Right atrium auricular region (tissue), 2 donors: ENCODE measurements around a stretch of chr15.

- PRO-cap = no peak
- RAMPAGE, long total RNA, 2 experiments = no peak in any of the 2 experiments
Observed at GRCh38 chr15:80109705-80110430, 42.9 kb upstream of the FAH start.

GRCh38 chr15:80246261-80246932 is 5.6 kb downstream of the CTXND1 start:
- PRO-cap = bidirectional peak, plus-strand start at chr15:80246644, minus-strand start at chr15:80246504
- RAMPAGE, long total RNA, 2 experiments = no peak in any of the 2 experiments

- PRO-cap = unidirectional peak, minus-strand start at chr15:80405422
- RAMPAGE, long total RNA, 2 experiments = no peak in any of the 2 experiments
Observed at GRCh38 chr15:80405286-80405834, 1.2 kb downstream of the ARNT2 start.

- PRO-cap = no peak
- RAMPAGE, long total RNA, 2 experiments = no peak in any of the 2 experiments
Observed at GRCh38 chr15:80550101-80550835, 144.8 kb upstream of the ABHD17C start.

- PRO-cap = no peak
- RAMPAGE, long total RNA, 2 experiments = no peak in any of the 2 experiments
Observed at GRCh38 chr15:80559041-80559744, 135.9 kb upstream of the ABHD17C start.

- PRO-cap = no peak
- RAMPAGE, long total RNA, 2 experiments = no peak in any of the 2 experiments
Observed at GRCh38 chr15:80584470-80585145, 110.5 kb upstream of the ABHD17C start.

DNA sequence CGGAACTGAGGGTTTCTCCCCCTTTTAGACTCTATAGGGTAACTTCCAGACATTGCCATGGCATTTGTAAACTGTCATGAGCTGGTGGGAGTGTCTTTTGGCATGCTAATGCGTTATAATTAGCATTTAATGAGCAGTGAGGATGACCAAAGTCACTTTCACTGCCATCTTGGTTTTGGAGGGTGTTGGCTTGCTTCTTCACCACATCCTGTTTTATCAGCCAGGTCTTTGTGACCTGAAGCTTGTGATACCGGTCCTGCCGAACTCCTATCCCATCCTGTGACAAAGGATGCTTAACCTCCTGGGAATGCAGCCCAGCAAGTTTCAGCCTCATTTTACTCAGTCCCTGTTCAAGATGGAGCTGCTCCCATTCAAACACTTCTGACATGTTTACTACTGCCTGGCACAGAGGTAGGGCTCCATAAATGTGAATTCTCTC is 15.7 kb upstream of the ABHD17C start:
- PRO-cap = no peak
- RAMPAGE, long total RNA, 2 experiments = no peak in any of the 2 experiments

DNA sequence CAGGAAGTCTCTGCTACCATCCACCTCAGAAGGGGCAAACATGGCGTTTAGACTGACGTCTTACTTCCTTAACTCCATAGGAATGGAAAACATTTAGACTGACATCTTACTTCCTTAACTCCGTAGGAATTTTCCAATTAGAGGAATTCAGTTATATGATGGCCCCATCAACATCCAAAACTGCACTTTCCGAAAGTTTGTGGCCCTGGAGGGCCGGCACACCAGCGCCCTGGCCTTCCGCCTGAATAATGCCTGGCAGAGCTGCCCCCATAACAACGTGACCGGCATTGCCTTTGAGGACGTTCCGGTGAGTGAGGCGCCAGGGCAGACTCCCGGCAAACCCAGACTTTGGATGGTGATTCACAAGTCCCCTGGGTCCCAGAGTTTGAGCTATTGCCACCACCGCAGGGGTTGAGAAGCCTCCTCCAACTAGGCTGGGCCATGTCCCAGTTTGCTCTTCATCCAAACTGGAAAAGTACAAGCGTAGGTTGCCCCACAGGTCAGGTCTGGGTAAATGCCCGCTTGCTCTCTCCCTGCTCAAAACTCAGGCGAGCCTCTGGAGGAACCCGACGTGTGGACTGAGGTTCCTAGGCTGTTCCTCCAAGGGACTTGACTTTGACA is 57.8 kb downstream of the MESD start:
- PRO-cap = no peak
- RAMPAGE, long total RNA, 2 experiments = no peak in any of the 2 experiments

DNA sequence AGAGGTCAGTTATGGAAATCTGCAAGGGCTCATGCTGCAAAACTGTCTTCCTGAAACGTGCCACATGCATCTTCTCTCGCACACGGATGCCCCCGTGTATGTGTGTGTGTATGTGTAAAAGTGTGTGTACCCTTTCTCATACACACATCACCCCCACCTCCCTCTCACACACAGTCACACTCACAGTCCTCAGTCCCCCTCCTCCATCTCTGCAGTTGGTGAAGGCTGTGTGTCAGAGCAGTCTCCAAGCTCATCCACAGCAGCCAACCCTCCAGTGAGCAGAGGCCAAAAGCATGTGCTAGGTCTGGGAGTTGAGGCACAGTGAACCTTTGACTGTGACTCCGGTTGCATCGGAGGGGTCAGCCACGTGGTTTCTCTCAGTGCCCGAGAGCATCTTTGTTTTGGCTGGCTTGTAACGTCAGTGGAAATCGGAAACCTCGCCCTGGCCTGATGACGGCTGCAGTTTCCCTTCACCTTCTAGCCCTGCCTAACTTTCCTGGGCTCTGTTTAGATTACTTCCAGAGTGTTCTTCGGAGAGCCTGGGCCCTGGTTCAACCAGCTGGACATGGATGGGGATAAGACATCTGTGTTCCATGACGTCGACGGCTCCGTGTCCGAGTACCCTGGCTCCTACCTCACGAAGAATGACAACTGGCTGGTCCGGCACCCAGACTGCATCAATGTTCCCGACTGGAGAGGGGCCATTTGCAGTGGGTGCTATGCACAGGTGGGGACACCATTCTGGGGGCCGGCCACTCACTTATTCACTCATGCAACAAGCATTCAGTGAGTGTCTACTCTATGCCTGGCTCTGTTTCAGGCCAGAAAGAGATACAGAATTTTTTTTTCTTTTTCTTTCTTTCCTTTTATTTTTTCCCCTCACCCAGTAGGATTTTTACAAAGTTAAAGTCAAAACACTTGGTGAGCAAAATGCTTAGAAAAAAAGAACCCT is 56.6 kb downstream of the MESD start:
- PRO-cap = bidirectional peak, plus-strand start at position 521 of the sequence, minus-strand start at position 323 of the sequence; unidirectional peak, plus-strand start at position 647 of the sequence
- RAMPAGE, long total RNA, 2 experiments = no peak in any of the 2 experiments

GRCh38 chr15:81005717-81006317 is 5.1 kb downstream of the TLNRD1 start:
- PRO-cap = no peak
- RAMPAGE, long total RNA, 2 experiments = no peak in any of the 2 experiments

DNA sequence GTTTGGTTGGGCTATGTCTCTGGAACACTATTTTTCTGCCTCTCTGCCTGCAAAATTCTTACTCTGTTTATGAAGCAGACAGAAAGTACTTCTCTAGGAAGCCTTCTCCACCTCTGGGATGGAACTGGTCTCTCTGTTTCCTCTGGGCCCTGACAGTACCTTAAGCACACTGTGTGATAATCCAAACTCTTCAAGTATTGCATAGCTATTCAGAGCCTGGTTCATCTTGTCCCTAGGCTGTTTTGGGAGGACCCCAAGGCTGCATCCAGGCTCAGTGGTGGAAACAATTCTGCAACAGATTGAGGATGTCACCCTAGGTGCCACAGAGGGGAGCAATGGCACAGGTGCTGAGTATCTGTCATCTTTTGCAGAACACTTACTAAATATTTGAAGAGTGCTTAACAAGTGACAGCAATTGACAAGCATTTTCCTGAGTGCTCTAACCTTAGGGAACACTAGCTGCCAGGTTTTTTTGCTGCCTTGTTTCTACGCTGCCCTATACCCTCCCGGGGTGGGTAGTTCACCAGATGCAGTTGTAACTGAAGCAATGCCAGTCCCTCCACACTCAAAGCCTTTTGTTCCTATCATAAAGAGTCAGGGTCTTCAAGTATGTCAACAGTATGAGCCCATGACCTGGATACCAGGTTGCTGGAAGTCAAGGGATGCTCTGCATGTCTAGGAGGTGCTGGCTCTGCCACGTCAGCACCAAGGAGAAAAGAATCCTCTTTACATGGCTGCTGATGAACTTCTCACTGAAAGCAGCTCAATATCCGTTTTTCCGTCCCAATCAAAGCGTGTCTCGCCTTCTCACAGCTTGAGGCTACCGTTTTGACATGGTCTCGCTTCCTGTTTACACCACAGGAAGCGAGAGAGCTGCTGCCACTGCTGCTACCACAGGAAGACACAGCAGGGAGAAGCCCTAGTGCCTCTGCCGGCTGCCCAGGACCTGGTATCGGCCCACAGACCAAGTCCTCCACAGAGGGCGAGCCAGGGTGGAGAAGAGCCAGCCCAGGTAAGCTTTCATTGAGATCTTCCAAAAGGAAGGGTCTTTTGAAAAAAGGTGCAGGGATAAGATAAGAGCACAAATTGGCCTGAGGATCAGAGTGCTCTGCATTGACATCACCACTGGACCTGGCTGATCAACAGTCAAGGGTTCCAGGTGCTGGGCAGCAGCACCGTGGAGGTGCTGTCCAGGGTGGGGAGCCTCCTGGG is 27.5 kb downstream of the STARD5 start:
- PRO-cap = bidirectional peak, plus-strand start at position 896 of the sequence, minus-strand start at position 742 of the sequence
- RAMPAGE, long total RNA, 2 experiments = no peak in any of the 2 experiments

DNA sequence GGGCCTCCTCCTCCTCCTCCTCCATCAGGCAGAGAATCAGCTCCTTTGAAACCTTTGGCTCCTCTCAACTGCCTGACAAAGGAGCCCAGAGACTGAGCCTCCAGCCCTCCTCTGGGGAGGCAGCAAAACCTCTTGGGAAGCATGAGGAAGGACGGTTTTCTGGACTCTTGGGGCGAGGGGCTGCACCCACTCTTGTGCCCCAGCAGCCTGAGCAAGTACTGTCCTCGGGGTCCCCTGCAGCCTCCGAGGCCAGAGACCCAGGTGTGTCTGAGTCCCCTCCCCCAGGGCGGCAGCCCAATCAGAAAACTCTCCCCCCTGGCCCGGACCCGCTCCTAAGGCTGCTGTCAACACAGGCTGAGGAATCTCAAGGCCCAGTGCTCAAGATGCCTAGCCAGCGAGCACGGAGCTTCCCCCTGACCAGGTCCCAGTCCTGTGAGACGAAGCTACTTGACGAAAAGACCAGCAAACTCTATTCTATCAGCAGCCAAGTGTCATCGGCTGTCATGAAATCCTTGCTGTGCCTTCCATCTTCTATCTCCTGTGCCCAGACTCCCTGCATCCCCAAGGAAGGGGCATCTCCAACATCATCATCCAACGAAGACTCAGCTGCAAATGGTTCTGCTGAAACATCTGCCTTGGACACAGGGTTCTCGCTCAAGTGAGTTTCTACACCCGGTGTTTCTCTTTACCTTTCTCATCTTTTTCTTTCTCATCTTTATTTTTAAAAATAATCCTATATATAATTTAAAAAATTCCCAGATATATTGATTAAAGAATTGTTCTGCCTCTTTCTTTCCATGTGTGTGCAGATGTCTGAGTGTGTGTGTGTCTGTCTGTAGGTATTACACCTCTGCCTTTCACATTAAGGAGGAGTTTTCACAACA is 23.9 kb downstream of the STARD5 start:
- PRO-cap = no peak
- RAMPAGE, long total RNA, 2 experiments = no peak in any of the 2 experiments

DNA sequence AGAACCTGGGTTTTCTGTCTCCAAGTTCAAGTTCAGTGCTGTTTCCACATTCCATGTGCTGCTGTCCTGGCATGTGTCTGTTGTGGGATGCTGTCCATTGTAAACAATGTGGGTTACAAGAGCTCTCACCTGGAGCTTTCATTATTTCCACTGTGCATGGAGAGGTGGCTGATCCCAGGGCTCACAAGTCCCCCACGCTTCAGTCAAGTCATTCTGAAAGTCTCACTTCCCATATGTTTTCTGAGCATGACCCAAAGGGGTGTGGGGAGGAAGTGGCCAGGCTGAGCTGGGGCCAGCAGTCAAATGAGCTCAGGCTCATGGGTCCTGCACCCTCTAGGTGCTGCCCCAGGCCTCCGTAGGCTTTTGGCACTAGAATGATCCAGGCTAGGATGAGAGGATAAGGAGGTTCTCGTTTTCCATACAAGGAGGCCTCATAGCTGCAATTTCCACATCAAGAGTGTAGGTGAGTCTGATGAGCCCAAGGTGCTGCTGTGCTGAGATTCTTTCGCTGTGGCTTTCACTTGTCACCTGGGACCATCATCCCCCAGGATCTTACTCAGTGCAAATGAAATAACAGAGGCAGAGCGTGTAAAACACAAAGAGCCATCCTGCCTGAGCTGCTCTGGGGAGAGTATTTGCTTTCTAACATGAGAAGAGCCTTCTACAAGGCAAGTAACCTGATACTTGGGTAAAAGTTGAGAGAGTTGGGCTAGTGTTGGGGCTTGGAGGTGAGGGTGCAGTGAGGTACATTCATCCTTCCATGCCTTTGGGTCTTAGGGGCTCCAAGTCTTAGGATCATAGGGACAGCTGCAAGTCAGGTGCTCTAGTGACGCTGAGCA is 21.9 kb downstream of the STARD5 start:
- PRO-cap = no peak
- RAMPAGE, long total RNA, 2 experiments = no peak in any of the 2 experiments

DNA sequence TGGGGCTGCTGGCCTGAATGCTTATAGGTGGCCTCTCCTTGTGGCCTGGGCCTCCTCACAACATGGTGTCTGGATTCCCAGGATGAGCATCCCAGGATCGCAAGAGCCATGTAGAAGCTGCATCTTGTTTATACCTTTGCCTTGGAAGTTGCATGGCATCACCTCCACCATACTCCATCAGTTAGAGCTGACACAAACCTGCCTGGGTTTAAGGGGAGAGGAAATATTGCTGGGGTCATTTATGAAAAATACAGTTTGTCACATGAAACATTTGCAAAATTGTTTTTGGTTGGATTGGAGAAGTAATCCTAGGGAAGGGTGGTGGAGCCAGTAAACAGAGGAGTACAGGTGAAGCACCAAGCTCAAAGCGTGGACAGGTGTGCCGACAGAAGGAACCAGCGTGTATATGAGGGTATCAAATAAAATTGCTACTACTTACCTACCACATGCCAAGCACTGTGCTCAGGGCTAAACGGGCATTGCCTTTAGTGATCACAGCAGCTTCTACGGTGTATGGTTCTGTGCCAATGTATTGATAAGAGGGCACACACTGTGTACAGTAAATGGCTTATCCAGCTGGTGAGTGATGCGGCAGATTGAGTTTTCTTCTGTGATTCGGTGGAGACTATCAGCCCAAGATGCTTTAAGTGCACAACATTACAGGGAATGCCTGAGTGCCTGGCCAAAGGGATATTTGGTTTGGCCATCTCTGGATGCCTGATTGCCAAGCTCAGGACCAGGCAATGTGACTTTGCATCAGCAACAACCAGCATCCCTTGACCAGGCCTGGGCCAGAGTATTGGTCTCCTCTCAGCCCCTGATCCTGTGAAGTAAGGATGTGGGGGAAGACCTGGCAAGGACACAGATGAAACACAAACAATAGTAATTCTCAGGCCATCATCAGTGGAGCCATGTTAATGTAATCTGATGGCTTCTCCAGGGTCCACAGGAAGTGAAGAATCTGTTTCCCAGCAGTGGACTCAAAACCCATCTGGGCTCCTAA is 14.3 kb downstream of the STARD5 start:
- PRO-cap = no peak
- RAMPAGE, long total RNA, 2 experiments = no peak in any of the 2 experiments

- PRO-cap = no peak
- RAMPAGE, long total RNA, 2 experiments = no peak in any of the 2 experiments
Observed at GRCh38 chr15:81798074-81798851, 247.6 kb downstream of the MEX3B start.

DNA sequence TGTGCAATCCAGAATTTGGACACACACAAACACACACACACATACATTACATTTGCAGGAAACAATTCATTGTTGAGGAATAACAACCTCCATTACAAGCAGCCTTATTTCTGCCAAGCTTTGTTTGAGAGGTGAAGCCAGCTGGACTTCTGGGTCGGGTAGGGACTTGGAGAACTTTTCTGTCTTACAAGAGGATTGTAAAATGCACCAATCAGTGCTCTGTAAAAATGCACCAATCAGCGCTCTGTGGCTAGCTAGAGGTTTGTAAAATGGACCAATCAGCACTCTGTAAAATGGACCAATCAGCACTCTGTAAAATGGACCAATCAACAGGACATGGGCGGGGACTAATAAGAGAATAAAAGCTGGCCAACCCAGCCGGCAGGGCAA is 81.1 kb downstream of the MEX3B start:
- PRO-cap = no peak
- RAMPAGE, long total RNA, 2 experiments = no peak in any of the 2 experiments

- PRO-cap = no peak
- RAMPAGE, long total RNA, 2 experiments = no peak in any of the 2 experiments
Observed at GRCh38 chr15:82285154-82285404, 22.5 kb downstream of the SAXO2 start.

DNA sequence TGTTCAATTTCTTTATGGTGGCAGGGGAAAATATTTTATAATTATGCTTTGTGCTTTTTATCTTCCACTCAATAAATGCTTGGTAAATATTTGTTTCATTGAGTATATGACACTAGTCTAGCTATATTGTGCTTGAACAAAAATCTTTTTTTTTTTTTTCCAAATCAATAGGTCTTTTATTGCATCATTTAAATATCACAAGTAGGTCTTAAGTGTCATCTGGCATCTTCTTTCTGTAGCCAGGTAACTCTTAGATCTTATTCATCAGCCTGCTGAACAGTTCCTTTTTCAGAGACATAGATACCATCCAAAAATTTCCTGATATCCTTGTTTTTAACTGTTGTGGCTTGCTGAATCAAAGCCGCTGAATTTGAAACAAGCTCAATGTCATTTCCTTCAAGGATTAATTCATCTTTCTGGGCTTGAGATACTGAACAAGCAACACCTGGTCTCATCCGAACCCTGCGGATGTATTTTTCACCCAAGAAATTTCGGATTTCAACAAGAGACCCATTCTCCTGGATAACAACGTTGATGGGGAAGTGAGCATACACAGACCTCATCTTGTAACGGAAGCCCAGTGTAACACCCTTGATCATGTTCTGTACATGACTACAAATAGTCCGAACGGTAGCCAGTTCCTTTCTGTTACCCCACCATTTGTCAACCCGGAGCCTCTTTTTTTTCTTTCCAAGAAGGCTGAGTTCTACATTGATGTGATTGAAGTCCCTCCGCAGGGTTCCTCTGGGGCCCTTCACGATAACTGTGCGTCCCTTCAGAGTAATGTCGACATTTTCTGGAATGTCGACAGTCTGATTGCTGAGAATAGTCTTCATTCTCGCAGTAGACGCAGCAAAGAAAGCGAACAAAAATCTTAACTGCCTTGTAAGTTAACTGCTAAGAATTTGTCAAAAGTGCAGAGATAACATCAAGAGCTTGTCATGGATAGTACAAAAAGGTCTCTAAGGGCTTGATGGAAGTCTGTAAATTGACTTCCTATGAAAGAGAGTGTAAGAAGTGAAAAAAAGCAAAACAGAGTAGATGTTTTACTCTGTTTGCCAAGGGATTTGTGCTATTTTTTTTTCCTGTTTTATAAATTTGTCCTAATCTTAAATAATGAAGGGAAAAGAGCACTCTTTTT is 23.1 kb upstream of the GOLGA6L10 start:
- PRO-cap = no peak
- RAMPAGE, long total RNA, 2 experiments = start-site peak on the minus strand in 2 of 2 experiments, centred at positions 858 to 860 of the sequence, 23 reads per replicate

DNA sequence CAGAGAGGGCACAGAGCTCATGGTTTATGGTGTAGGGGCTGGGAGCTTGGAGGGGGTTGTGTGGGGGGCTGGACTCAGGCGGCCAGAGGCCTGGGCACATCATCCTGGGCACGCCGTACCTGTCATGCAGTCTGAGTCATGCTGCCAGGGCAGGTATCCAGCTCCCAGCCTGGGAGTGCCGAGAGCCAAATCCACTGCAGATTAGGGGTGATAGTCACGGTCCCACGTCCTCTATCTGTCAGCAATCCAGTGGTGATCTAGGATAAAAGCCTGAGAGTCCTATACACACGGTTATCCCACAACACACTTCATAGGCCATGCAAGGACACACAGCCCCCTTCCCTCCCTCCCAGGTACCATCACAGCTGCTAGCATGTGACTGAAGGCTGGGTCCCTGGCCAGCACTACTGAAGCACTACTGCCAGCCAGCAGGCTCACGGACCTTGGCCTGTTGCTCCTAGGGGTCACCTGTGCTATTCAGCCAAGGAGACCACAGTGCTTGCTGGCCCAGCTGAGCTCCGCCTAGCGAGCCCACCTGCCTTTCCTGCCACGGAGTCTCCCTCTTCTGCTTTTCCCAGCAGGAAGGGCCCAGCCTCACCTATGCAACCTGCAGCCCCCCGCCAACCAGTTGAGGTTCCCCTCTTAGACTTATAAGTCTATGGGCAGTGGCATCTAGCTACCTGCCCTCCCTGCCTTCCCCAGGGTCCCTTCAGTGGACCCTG is 45.9 kb downstream of the GOLGA6L9 start:
- PRO-cap = no peak
- RAMPAGE, long total RNA, 2 experiments = no peak in any of the 2 experiments

DNA sequence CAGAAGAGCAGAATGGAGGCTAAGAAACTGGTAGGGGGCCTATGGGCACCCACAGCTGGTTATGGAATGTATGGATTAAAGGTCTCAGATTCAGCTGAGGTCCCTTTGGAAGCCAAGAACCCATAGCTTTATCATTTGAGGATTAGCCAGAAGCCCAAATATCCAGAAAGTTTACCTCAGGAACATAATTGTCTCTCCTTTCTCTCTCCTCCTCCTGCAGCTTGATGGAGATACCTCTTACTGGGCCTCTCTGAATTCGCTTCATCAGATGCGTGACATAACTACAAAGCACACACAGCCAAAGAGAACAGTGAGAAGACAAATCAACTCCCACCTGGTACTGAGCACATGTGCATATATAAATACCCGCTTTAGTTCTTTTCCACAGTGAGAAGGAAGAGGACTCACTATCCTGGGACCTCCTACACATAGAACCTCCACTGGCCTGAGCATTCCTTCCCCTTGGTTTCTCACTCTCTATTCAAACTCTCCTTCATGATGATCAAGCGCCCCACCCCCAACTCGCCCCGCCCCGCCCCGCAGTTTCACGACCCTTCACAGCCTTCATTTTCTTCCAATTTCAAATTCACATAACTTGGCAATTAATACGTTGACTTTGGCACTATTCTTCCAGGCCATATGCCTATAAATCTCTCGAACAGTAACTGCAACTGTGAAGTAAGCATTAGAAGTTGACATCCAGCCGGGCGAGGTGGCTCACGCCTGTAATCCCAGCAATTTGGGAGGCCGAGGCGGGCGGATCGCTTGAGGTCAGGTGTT is 1.4 kb downstream of the RPS17 start:
- PRO-cap = no peak
- RAMPAGE, long total RNA, 2 experiments = no peak in any of the 2 experiments